Epidermal melanocyte (primary cell): ENCODE measurements around a stretch of chr3.

DNA sequence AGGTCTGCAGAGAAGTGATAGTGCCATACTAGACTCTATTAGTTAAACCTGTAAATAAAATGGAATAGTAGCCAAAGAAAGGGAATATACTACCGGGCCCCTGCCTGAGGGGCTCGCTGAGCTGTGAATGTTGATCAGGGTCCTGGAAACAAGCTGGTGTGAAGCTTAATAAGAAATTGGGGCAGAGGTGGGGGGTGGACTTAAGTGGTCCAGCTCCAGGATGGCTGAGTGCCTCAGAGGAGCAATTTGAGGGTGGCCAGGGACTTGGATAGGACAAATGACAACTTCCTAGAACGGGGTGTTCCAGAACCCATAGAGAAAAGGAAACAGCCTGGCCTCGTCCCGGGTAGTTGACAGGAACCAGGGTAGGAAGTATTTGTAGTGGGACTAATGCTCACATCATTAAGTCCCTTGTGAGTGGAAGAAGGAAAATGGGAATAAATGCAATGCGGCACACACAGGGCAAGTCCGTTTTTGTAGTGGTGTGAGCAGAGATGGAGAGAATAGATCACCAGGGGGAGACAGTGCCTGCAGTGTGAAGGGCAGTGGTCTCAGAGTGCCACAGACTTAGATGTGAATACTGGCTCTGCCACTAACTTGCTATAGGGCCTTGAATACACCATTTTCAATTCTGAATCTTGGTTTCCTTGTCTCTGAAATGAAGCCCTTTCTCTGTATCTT, 19.7 kb downstream of the TIMP4 start:
- RRBS: no CpG with 5 or more reads among the region's 7 CpGs

GRCh38 chr3:12184176-12184693, 25.5 kb upstream of the TIMP4 start:
- RRBS: no CpG with 5 or more reads among the region's 3 CpGs

DNA sequence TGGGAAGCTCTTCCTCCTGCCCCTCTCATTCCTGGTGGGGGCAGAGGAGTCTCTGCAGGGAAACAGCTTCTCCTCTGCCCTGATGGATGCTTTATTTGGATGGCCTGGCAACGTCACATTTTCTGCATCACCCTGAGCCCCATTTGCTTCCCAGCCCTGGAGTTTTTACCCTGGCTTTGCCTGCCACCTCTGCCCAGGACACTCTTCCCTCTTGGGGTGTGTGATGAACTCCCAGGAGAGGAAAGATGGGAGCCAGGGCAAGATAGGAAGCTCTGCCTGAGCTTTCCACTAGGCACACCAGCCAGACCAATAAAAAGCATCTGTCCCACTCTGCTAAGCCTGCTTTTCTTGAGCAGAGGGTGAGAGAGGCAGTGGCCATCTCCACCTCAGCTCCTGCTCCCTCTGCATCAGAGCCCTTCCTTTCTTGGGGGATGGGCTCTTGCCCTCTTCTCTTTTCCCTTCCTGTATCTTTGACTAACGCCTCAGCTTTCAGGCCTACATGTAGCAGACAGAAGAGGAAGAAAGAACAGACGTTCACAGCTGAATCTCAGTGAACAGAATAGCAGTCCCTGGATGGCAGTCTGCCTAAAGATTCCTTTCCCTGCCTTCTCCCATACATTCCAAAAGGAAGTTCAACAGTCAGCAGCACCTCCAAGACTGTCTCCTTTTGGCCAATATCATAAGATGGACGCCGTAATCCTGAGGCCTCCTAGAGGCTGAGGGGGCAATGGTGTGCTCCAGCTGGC, 39.6 kb downstream of the PPARG start:
- RRBS: no CpG with 5 or more reads among the region's 5 CpGs

GRCh38 chr3:12397917-12398692, 86.2 kb upstream of the TSEN2 start:
- RRBS: no CpG with 5 or more reads among the region's 4 CpGs

DNA sequence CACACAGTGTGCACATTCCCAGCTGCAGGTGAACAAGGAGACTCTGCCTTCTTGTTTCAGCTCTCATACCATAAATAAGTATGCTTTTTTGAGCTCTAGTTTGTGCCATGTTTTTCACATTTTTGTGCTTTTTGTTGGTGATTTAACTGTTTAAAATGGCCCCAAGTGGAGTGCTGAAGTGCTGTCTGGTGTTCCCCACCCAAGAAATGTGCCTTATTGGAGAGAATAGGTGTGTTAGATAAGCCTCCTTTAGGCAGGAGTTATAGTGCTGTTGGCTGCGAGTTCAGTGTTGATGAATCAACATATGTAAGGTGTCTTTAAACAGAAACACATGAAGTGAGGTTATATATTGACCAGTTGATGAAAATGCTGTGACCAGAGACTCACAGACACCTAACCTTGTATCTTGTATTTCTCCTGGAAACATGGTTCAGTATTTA, 2.9 kb upstream of the TSEN2 start:
- RRBS: no CpG with 5 or more reads among the region's 1 CpG

- RRBS: no CpG with 5 or more reads among the region's 24 CpGs
Observed at GRCh38 chr3:12662438-12663308, 1.2 kb downstream of the RAF1 start.

GRCh38 chr3:12753428-12753994, 5.5 kb downstream of the TMEM40 start:
- RRBS: no CpG with 5 or more reads among the region's 5 CpGs

DNA sequence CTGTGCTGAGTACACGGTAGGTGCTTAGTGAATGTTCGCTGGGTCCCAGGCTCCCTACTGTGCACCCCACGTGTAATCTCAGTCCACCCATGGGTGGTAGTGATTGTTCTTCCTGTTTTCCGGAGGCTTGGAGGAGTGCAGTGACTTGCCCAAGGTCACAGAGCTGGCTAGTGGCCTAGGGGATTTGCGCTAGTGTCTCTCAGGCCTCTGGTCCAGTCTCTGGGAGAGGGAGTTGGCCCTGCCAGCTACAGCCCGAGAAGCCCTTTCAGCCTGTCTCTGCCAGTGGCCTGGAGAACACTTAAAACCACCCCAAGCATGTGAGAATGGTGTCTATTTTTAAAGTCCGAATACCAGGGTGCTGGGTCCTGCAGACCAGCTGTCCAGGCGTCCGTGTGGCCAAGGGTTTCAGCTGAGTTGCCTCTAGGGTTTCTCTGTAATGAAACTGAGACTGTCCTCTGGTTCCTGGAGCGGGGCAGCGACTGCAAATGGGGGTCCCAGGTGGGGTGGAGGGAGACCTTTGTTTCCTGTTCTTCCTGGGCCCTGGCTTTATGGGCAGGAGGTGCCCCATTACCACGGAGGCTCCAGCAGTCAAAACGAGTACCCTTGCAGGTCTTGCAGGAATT, 2.1 kb downstream of the CAND2 start:
- RRBS: no CpG with 5 or more reads among the region's 13 CpGs

GRCh38 chr3:12809990-12810902, 13.8 kb downstream of the CAND2 start:
- RRBS: under 1% methylated on average over 9 of the region's 54 CpGs

DNA sequence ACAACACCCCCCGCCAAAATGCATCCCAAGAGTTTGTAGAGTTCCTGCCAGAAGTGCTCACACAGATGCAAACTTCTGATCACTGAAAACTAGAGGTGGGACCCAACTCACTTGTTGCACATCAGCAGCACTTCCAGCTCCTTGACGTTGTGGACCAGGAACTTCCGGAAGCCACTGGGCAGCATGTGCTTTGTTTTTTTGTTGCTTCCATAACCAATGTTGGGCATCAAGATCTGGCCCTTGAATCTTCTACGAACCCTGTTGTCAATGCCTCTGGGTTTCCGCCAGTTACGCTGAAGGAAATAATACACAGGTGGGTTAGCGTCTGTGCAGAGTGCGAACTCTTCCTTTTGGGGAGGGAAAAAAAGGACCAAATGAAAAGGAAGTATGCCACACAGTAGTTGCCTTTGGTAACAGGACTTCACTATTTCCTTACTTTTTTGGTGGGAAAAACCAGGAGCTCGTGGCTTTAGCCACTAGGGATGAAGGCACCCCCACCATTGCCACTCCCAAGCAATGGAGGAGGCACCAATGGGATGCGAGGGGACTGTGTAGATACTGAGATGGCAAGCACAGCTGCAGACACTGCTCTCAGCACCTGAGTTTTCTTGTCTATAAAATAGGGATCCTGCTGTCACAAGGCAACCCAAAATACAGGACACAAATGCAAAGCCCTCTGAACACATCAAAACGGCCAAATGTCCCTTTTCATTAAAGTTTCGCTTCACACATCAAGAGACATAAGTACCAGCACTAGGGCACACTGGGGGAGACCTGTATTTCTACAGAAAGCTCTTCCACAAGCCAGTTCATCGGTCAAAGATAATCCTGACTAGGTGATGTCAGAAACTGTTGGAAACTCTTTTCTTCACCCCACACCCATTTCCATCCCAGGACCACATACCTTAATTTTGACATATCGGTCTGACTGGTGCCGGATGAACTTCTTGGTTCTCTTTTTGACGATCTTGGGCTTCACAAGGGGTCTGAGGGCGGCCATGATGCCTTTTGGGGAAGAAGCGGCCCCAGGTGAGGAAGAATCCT, 1.8 kb downstream of the RPL32 start:
- RRBS: no CpG with 5 or more reads among the region's 18 CpGs

- RRBS: 98% methylated on average over 6 of the region's 22 CpGs
Observed at GRCh38 chr3:12908263-12908841, 67.0 kb upstream of the RPL32 start.

DNA sequence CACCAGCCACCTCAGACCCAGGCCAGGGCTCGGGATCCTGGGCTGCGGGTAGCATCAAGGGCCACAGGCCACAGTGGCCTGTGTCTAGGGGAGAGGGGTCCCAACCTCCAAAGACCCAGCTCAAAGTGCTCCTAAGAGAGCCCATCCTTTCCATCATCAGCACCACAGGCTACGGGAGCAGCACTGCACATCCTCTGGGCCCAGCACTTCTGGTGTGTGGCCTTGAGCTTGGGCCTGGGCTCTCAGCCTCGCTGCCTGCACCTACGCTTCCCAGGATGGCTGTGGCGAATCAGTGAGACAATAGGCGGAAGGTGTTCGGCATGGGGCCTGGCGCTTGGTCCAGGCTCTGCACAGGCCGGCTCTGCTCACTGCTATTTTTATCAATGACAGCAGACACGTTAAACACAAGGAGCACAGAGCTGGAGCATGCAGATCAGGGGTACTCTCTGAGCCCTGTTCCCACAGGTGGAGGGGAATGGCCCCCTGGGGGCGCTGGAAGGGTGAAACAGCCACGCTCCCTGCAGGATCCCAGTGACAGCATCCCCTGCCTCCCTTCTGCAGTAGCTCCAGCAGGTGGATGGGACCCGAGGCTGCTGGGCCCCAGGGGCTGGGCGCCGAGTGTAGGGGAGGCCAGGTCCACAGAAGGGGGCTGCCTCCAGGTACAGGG, 89.9 kb upstream of the RPL32 start:
- RRBS: no CpG with 5 or more reads among the region's 16 CpGs

DNA sequence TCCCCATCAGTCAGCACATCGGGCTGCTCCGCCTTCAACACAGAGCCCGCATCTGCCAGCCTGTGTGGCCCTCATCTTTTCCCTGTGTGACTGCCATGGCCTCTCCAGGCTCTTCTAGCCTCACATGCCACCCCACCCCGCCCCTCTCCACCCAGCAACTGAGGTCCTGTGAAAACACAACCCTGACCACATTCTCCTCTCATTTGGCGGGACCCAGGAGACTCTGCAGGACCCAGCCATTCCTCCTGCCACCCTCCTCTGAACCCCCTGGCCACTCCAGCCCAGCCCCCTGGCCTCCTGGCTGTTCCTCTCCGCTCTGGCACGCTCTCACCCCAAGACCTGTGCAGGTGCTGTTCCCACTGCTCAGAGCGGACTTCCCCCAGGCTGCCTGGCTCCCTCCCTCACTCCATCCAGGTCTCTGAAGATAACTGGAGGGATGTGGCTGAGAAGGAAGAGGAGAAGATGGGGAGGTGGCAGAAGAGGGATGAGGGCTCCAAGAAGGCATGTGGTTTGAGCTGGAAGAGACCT, 111.1 kb upstream of the RPL32 start:
- RRBS: no CpG with 5 or more reads among the region's 8 CpGs

- RRBS: no CpG with 5 or more reads among the region's 12 CpGs
Observed at GRCh38 chr3:12956910-12957645, 115.7 kb upstream of the RPL32 start.

GRCh38 chr3:13012154-13013064, 60.8 kb downstream of the IQSEC1 start:
- RRBS: no CpG with 5 or more reads among the region's 13 CpGs

- RRBS: no CpG with 5 or more reads among the region's 14 CpGs
Observed at GRCh38 chr3:13044354-13045061, 28.7 kb downstream of the IQSEC1 start.

DNA sequence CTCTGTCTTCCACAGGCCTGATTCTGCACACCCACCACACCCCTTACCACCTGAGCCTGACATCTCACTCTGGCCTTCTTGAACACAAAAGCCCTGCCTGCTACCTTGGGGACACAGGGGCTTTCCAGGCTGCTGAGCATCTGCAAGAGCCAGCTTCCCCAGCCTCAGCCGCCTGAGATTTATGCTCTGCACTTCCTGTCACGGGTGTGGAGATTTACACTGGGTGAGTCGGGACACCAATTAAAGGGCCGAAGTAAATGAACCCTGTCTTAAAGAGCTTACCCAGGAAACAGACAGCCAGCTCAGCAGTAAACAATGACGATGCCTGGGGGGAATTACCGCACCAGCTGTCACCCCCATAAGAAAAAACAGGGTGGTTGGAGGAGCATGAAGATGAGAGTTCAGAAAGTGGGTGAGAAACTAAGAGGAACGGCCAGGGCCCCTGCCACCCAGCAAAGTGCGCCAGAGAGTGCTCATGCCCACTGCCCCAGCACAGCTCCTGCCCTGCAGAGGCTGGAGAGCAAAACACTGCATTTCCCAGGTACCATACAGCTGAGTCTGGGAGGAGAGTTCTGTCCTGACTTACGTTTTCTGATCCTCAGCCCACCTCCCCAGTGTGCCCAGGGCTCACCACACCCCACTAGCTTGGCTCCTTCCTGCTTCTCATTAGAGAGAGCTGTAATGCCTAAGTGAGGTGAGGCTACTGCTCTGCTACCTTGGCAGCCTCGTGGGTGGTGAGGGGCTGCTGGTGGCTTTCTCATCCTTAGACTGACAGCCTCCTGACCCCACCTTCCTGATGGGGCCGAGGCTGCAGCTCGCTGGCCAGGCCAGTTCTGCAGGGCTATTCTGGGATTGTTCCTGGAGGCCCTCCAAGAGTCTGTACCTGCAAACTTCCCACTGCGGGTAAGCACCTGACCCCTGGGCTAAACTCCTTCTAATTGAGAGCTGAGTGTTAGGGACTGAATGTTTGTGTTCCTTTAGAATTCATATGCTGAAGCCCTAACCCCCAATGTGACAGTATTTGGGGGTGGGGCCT, 37.7 kb upstream of the IQSEC1 start:
- RRBS: no CpG with 5 or more reads among the region's 13 CpGs

DNA sequence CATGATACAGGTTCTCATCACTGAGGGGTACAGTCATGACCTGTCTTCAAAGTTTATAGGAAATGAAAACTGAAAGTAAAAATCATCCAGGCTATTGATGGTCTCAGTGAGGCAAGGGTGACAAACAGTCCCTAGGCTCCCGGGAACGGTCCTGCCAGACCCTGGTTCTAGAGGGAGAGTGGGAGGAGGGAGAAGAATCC, 76.5 kb upstream of the IQSEC1 start:
- RRBS: no CpG with 5 or more reads among the region's 2 CpGs

DNA sequence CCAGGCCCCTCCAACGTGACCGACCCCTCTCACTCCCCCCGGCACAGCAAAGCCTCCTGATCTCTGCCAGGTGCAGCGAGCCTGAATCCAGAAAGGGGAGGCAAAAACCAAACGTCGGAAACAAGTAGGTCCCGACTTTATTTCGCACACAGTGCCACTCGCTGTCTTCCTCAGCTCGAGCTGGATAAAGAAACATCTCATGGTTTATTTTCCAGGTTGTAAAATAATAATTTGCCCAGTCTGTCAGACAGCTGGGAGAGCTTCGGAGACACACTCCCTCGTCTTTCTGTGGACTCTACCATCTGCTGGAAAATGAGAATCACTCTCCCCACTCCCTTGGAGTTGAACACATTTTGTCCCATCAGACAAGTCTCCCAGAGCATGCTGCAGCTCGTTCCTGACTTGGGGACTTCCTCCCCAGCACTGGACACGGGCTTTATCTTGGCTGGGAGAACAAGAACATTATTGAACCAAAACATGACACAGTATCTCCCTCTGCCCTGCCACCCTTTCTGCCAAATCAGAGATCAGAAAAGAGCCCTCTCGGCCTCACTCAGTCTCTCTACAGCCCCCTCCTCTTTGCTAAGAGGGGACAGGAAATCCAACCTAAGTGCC, 142.8 kb downstream of the NUP210 start:
- RRBS: no CpG with 5 or more reads among the region's 15 CpGs

GRCh38 chr3:13331808-13332996, 87.9 kb downstream of the NUP210 start:
- RRBS: no CpG with 5 or more reads among the region's 18 CpGs